Pericardium fibroblast (primary cell): ENCODE results near the gene STRN.

GRCh38 chr2:36964296-36965150 is 1.8 kb downstream of the STRN start:
- RAMPAGE, long total RNA: no peak

DNA sequence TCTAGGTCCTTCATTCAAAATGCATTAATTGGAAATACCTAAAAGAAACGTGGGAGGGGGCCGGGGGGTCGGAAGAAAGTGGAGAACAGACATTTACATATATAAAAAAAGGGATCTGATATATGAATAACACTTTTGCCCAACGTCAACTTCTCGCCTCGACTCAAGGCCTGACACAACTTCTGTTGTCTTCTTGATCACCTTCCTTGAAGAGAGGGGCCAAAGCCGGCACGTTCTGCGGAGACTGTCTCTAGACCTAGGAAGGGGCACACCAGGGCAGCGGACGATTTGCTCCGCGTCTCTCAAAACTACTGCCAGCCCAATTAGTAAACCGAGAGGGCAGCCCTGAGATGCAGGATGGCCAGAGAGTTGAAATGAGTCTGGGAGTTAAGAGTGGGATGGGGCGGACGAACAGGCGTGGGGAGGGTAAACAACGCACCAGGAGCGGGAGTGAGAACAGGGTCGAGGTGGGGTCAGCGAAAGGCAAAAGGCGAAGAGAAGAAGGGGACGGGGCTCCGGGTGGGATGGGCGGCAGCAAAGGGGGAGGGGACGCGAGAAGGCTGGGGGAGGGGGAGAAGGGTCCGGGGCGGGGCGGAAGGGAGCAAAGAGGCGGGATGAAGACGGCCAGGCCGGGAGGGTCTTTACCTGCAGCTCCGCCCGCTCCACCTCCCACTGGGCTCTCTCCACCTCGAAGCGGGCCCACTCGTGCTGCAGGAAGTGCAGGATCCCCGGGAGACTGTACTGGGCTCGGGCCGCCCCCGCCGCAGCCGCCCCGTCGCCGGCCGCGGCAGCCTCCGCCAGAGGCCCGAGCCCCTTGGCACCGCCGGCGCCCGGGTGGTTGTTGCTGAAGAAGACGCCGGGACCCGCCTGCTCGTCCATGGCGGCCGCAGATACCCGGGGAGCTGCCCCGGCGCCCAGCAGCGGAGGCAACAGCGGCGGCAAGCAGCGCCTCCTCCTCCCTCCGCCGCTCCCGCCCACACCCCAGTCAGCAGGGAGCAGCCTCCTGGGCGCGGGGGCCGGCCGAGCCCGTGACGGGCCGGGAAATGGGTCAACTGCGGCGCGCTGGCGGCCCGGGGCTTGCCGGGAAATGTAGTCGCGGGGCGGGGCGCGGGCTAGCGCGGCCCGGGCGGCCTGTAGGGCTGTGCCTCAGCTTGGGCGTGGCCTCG is at the start of gene STRN:
Gene STRN, minus strand, starts transcription at position 952 of the 1,166 bp plus-strand sequence.
- RAMPAGE, long total RNA: no peak

- RAMPAGE, long total RNA: no peak
Measured at GRCh38 chr2:37071996-37072410, 12.2 kb downstream of the HEATR5B start.

- RAMPAGE, long total RNA: no peak
Measured at GRCh38 chr2:37128423-37129025, 28.3 kb downstream of the EIF2AK2 start.

GRCh38 chr2:37200150-37200979 is 4.1 kb downstream of the CEBPZOS start:
- RAMPAGE, long total RNA: no peak

DNA sequence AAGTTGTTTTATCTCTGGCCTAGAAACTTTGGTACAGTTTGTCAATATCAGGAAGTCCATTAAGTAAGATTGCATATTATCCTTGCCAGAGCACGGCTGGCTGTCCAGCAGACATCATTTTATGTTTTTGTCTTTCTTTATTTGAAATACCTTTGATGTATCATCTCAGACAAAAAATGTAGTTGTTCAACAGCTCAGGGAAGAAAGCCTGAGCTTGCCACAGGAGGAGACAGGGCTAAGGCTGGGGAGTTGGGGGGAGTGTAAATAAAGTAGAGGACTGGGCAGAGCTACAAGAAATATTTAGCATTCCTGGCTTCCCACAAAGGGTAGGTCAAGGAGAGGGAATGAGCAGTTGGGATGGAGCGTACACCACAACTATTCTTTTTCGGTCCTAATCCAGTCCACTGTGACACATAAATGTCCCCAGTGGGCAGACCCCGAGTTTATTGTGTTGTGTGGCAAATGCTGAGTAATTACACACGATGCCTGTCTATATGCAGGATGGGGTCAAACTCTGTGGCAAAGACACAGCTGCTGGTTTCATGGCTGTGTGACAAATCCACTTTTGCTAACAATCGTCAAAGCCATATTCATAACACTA is 97.0 kb upstream of the CDC42EP3 start:
- RAMPAGE, long total RNA: no peak

- RAMPAGE, long total RNA: no peak
Measured at GRCh38 chr2:37828091-37828333, 97.1 kb upstream of the RMDN2 start.

GRCh38 chr2:37851553-37852024 is 73.5 kb upstream of the RMDN2 start:
- RAMPAGE, long total RNA: no peak

DNA sequence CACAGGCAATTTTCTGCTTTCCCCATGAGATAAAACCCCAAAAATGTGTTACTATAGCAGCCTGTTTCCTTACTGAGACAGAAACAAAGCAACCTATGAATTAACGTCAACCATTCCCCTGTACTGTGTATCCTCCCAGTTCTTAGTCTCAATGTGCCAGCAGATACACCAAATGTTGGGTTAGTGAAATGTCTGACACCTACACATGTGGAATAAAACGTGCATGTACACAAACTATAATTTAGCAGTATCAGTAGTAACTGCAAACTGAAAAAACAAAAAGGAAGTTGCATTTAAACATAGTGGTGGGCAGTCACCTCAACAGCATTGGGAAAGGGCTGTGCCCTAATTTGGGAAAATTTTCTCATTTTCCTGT is 73.1 kb upstream of the RMDN2 start:
- RAMPAGE, long total RNA: no peak

GRCh38 chr2:37920689-37921007 is 4.4 kb upstream of the RMDN2 start:
- RAMPAGE, long total RNA: no peak

GRCh38 chr2:38095777-38096912 is 20.2 kb upstream of the CYP1B1 start:
- RAMPAGE, long total RNA: no peak

- RAMPAGE, long total RNA: no peak
Measured at GRCh38 chr2:38109353-38110338, 33.7 kb upstream of the CYP1B1 start.

GRCh38 chr2:38174490-38175197 is 98.7 kb upstream of the CYP1B1 start:
- RAMPAGE, long total RNA: no peak

- RAMPAGE, long total RNA: no peak
Measured at GRCh38 chr2:38533742-38534135, 69.0 kb downstream of the HNRNPLL start.

DNA sequence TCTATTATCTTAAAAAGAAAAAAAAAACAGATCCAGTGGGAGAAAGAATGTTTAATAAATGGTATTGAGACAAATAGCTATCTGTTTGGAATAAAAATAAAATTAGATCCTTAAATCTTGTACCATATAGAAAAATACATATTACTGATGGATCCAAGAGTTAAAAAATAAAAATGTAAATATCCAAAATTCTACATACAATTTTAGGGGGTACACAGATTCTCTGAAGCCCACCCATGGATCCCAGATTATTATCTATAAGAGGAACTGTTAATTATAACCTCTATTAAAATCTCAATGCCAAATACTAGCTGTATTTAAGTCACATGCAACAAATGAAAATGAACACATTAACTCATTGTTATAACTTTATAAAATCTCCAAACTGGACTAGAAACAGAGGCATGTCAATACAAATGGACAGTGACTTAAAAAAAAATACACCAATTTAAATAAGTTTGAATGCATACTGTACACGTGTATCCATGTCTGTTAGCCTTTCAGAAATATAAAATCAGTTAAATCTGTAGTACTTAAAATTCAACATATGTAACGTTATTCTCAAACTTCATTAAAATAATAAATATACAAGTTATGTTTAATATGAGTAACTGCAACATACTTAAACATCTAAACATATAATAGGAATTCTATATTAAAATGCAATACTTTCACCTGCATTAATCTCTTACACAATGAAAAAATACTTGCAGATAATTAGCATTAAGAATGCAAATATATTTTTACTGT is 39.4 kb downstream of the HNRNPLL start:
- RAMPAGE, long total RNA: no peak

DNA sequence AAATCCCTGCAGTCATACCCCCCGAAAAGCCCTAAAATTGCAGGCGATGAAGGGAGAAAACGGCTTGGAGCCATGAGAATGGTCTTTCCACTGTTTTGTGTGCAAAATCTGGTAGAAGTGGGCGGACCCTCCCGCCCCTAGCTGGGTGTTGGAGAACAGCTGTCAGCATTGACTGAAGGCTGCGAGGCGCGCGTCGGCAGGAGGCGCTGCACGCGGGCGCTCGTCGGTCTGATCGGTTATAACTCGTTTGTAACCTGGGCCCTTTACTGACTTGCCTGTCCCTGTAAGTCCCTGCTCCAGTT is 640 bp upstream of the HNRNPLL start:
- RAMPAGE, long total RNA: no peak

GRCh38 chr2:38665655-38666045 is 264 bp upstream of the GALM start:
- RAMPAGE, long total RNA: no peak

- RAMPAGE, long total RNA: no peak
Measured at GRCh38 chr2:38740955-38742289, 9.7 kb downstream of the SRSF7 start.

- RAMPAGE, long total RNA: no peak
Measured at GRCh38 chr2:38743016-38743545, 8.1 kb downstream of the SRSF7 start.

DNA sequence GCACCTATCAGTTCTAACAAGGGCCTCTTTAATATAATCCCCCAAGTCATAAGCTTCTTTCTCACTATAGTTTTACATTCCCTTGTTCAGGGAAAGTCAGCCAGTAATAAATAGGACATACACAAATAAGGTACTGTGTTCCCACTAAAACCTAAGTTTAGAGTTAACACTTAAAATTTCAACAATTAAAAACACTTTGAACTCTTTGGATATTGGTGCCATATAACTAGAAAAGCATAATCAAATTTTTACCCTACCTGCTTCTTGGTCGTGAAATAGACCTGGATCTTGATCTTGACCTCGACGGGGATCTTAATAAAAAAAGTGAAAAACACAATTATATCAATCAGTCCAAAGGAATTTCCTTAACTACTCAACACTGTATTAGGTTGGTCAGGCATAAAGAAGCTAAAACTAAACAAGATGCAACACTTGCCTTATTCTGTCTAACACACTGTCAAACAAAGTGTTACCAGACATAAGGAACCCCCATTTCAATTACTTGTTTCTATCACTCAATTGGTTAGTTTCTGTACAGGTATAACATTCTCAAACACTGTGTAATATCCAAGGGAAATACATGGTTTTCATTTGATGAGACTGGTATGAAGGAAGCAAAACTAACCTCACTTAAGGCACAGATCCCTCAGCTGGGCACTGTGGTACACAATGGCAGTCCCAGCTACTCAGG is 4.6 kb downstream of the SRSF7 start:
- RAMPAGE, long total RNA: no peak